H7 (cell line): ENCODE data around the genes GABPB1 and MYO5C.

DNA sequence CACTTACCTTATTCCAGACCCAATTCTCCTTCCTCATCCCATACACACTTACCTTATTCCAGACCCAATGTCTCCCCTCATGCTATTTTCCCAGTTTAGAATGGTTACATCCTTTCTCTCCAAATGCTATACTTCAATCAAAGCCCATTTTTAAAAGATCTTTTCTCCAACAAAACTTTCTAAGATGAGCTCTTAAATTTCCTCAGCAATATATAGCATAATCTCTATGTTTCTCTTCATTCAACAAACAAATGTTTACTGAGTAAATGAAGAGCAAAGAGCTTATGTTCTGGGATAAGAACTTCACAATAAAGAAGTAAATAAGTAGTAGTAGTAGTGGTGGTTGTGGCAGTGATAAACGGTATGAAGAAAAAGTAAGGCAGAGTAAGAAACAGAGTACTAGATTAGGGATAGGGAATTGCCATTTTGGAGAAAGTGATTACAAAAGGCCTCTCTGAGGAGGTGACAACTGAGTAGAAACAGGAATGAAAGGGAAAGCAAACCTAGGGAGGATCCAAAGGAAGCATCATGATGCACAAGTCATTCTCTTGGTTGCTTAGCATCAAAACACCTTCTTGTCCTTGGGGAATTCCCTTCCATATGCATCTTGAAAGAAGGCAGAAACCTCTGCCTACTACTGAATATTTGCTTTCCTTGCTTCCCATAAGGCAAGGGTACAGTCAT, 24.3 kb downstream of the GABPB1 start:
- RAMPAGE, long total RNA, result no peak

GRCh38 chr15:50351398-50352279, 3.4 kb downstream of the GABPB1 start:
- RAMPAGE, long total RNA, result no peak

DNA sequence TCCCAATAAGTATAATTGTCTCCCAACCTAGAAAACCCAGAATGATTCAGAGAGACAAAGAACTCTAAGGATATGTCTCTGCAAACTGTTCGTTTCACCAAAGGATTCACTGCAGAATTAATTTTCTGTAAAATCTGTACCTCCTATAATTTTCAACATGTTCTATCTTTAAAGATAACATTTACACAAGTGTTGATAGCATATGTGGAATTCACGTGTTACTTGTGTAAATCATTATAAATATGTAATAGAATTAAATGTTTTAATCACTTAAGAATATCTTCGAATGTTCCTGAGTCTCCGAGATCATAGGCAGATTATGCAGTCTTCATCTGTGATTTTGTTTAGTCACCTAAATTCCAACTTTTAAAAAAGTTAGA, 2.1 kb downstream of the GABPB1 start:
- RAMPAGE, long total RNA, result no peak

DNA sequence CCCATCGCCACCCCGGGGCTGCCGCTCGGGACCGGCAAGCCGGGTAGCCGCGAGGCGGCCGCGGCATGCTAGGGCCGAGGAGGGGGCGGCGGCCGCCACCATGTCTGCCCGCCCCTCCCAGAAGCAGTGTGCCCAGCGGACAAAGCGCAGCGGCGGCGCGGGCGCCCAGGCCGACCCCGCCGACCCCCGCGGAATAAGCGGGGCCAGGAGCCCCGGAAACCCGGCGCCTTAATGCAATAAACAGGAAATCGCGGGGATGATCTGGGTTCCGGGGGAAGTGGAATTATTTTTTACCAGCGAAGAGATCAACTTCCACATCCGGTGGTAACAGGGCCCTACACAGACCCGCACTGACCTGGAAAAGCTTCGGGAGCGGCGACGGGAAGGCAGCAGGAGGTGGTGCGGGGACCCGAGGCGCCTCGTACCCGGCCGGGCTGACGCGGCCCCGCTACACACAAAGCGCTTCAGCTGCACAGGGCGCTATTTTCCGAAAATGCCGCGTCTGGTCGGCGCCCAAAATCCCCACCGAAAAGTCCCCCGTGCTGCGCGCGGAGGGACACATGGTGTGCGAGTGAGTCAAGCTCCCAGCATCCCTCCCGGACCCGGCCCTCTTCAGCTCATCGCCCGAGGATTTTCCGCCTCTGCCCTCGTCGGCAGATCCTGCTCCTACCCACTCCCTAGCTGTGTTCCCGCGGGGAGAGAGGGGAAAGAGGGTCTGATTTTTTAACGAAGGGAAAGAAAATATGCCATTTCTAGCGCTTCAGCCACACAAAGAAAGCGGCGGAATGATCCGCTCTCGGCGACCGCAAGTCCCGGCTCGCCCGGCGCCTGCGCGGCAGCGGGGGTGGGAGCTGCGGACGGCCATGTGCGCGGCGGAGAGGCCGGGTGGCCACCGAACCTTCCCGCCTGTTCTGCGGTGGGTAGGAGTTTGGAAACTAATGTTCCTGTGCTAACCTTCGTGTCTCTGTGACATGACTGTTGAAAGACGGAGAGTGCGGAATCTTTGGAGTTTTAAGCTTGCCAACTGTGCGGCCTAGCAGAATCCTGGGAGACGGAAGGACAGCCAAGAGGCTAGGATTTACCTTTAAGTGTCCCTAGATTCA, at the start of gene GABPB1:
TSS of gene GABPB1 (minus strand) at position 569 of the 1,103 bp plus-strand sequence.
- RAMPAGE, long total RNA, result start-site peak on the minus strand centred at position 517 of the sequence, 123 bp wide, 168 reads

GRCh38 chr15:51092507-51092993, 2.2 kb downstream of the TNFAIP8L3 start:
- RAMPAGE, long total RNA, result no peak

DNA sequence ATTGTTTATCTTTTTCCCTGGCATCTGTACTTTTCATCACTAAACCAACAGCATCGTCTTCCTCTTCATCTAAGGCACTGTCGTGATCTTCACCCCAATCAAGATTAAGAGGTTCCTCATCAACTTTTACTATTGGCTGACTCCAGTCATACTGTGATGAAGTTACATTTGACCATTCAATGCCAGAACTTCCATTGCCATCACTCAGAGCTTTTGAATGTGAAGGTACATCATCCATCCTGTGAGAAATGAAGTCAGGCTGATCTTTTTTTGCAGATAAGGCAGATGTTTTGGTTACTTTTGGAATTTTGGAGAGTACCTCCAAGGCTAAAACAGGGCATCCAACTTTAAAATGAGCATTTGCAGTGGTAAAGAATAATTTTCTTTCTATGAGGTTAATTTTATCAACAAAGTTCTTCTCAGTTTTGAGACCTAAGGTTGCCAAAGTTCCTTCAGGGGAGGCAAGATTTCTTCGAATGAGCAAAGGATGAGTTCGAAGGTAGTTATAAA, 139.7 kb downstream of the GLDN start:
- RAMPAGE, long total RNA, result no peak

DNA sequence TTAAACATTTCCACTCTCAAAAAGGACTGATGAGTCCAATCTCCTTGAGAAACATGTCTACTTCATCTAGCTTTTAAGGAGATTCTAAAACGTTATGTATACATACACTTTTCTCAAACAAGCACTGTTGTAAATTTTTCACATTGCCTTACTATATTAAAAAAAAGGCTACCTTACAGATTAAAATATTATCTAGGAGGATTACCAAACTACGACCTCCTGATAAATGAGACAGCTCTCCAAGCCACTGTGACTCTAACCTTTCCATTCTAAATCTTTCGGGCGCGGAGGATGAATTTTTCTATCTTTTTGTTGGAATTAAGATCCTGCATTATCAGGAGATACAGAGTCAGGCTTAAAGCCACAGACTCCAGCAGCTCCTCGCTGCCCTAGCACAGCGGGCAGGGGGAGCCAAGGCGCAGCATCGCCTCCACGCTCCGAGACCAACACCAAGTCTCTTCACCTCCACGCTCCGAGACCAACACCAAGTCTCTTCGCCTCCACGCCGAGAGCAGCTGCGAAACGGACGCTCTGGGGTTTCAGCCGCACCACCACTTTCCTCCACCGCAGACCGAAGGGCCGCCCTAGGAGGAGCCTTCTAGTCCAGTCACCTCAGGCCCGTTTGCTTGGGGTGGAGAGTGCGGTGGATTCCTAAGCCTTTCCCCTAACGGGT, 846 bp downstream of the DMXL2 start:
- RAMPAGE, long total RNA, result no peak

- RAMPAGE, long total RNA, result no peak
These were observed 42.8 kb downstream of the TMOD3 start for GRCh38 chr15:51872254-51872729.

DNA sequence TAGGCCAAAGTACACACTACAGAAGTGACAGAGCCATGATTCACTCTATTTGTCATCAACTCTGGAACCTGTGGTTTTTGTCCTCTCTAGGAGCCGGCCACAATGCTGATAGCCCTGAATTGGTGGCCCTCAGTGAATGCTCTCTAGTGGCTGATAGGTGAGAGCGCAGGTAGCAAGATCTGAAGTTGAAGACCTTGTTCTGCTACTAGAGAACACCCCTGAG, 64.1 kb downstream of the LEO1 start:
- RAMPAGE, long total RNA, result no peak

DNA sequence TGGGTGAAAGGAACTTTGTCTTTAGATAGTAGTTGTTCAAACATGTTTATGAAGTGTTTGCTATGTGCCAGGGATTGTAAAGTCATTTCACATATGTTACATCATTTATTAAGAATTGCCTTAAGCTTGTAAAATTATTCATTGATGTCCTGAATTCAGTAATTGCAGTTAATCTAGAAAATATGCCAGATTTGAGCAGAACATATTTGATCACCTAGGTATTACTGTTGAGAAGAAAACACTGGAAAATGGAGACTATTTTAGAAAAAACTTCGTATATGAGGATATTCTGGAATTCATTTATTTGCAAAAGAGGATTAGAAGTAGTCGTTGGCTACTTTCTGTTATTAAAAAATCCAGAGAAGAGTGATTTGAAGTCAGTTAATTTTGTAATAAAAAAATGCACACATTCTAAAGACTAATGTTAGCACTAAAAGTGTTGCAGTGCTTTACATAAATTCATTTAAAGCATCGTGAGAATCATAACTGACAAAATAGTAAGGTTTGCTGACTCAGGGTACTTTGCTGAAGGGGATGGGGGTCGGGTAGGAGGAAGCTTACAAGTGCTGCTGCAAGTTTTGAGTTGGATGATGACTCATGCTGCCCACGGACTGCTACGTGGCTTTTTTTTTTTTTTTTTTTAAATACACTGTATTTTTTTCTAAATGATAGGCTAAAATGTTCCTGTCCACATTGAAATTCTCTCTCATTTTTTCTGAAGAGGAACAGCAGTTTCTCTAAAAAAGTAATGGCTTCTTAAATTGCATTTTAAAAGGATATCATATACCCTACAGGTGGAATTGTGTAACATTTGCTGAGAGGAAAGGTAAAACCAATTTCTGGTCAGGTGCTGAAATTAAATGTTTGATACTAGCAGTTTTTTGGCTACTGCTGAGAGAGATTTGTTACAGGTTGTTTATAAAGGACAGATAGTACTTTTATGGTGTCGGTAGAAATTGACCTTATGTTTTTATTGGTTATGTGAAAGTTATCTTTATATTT, 2.0 kb downstream of the MAPK6 start:
- RAMPAGE, long total RNA, result no peak

DNA sequence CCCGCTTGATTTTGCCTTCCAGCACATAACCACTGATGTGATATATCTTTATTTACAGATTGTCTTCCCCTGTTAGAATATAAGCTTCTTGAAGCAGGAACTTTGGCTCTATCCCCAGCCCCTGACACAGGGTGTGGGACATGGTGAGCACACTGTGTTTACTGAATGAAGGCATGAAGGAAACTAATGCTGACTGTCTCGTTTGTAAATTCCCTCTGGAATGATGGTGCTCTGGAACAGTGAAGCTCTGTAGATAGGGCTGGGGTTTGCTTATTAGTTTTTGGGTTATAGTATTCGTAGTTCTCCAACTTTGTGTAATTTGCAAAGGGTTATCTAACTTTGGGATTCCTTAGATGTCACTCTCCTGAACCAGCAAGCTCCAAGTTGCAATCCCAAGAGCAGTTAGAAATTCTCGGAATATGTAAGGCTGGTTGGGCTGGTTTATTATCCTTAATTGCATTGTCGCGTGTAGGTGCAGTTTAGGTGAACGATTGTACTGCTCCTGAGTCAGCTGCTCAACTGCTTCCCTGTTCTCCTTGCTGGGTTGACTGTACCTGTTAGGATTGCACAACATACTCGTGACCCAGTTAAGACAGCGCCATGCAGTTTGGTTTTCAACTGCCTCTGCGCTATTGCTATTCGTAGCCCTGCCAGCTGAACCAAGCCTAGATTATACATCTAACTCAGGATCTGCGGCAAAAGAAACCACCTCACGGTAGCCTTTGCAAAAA, 41.2 kb downstream of the BCL2L10 start:
- RAMPAGE, long total RNA, result no peak

- RAMPAGE, long total RNA, result no peak
These were observed 35.5 kb downstream of the BCL2L10 start for GRCh38 chr15:52076834-52077707.

GRCh38 chr15:52295432-52296314, at the start of gene MYO5C:
MYO5C (minus strand) TSS chr15:52295804.
- RAMPAGE, long total RNA, result no peak

GRCh38 chr15:52331329-52331803, 35.8 kb upstream of the MYO5C start:
- RAMPAGE, long total RNA, result no peak

GRCh38 chr15:52370138-52370485, 74.5 kb upstream of the MYO5C start:
- RAMPAGE, long total RNA, result no peak

GRCh38 chr15:52683257-52683974, 4.2 kb upstream of the ATOSA start:
- RAMPAGE, long total RNA, result no peak

GRCh38 chr15:52783037-52783323, 7.2 kb downstream of the ONECUT1 start:
- RAMPAGE, long total RNA, result no peak

DNA sequence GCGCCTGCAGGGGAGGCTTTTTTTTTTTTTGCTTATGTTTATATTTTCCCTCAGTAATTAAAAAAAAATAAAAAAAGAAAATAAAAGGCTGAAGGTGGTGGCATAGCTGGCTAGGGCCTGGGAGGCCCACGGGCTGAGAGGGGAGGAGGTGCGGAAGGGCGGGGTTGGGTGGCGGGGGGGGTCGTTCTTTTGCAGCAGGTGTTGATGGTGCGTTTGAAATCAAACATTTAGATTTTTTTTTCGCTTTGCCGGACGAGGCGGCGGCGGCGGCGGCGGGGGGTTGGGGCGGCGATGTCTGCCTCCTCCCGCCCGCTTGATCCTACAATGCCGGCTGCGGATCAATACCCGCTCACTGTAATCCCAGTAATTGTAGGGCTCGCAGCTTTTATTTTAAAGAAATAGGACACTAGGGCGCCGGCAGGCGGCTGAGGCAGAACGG, 15.0 kb upstream of the ONECUT1 start:
- RAMPAGE, long total RNA, result no peak

DNA sequence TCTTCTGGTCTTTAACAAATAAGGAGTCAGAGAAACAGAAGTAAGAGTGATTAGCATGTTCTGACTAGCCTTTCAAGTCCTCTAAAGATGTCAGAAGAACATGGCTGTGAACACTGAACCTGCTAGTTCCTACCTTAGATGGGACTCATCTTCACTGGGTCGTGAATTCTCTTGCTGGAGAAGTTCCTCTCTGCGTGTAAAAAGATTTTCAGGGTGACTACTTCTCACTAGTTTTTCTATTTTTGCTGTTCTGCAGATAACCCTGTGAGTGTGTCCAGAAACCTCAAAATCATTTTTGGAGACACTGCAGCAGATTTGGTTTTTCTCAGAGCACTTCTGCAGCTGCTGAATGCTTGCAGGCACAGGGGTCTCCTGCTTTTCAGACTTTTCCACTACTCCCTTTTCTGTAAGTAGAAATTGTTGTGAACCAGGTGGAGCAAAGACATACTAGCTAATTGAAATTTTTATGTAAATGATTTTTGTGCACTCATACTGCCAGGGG, 185.4 kb upstream of the ONECUT1 start:
- RAMPAGE, long total RNA, result no peak

GRCh38 chr15:53791628-53791847, 32.1 kb upstream of the WDR72 start:
- RAMPAGE, long total RNA, result no peak